LNCaP clone FGC (cell line): ENCODE data around the gene UCN3.

GRCh38 chr10:4703919-4704674 lies 121.9 kb upstream of the AKR1E2 start:
- RRBS, 2 experiments = no CpG with 5 or more reads among the region's 3 CpGs

DNA sequence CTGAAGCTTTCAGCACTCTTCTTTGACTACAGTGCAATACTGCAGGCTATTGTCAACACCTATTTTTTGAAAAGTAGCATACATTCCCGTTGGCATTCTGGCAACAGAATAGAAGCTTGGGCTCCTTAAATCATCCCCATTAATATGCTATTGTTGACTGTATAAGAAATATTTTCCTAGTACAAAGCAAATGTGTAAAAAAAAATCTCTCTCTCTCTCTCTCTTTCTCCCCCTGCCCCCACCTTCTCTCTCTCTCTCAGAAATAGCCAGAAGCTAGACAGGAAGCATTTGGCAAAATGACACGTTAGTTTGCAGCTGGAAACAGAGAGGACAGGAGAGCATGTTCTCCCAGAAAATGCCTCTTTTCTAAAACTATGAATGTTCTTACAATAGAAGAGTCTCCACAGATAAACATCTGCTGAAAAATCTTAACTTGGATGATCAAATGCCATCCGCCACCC lies 59.6 kb upstream of the AKR1E2 start:
- RRBS, 2 experiments = no CpG with 5 or more reads among the region's 3 CpGs

DNA sequence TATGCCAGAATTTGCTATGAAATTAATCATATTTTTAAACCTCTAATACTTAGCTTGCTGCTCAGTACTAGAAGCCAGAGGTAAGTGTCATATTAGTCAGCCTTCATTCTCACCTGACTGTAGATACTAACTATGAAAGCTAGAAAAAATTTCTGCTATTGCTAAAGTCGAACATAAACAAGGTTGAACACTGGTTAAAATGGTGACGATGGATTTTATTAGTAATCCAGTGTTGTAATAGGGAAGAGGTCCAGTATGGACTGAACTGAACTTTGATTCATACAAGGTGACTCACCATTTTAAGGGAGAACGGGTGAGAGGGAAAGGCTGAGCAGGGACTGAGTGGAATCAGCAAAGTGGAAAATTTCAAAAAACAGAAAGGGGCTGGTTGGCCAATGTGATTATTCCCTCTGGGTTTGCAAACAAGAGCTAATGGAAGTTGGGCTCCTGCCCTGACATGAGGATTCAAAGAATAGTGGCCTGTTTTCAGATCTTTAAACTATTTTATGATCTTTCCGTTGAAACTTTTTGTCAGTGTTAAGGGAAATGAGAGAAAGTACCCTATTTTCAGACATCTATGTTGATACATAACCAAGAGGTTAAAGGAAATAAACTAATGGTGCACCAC lies 15.5 kb upstream of the AKR1C1 start:
- RRBS, 2 experiments = no CpG with 5 or more reads among the region's 4 CpGs

DNA sequence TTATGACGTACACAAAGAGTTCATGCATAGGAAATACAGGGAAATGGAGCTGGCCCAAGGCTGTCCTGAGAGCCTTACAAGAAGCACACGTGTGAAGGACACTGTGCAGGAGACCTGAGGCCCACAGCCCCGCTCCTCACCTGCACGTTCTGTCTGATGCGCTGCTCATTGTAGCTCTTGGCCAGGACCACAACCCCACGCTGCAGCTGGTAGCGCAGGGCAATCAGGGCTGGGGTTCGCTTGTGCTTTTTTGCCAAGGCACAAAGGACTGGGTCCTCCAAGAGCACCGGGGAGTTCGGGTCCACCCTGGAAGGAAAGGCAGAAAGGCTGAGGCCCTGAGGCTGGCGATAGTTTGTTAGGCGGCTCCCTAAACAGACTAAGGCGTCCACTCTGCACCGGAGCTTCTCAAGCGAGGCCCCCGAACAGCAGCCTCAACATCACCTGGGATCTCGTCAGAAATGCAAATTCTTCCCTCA lies 8.4 kb downstream of the AKR1C2 start:
- RRBS, 2 experiments = no CpG with 5 or more reads among the region's 17 CpGs

GRCh38 chr10:4998138-4999096 lies 5.2 kb downstream of the AKR1C2 start:
- RRBS, 2 experiments = no CpG with 5 or more reads among the region's 11 CpGs

DNA sequence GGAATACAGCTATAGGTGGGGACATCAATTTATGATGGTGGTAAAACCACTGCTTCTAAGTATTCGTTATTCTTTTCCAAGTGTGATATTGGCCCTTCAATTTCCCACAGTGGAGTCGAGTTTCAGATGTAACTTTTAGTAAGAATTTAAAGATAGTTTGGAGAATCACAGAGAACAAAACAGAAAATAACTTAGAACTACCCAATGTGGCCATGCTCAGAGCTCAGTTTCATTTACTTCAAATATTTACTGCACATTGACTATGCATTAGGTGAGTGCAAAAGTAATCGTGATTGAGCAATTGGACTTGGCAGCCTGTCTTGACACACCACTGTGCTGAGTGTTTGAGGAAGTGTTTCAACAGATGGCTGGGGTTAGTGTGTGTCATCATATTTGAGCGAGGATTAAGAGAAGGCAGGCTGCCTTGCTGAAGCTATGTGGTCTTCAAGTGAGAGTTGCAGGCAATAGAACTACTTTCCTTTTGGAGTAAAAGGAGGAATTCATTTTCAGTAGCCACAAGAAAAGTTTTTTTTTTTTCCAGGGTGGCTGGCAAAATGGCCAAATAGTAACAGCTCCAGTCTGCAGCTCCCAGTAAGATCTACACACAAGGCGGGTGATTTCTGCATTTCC lies 37.4 kb downstream of the AKR1C4 start:
- RRBS, 2 experiments = no CpG with 5 or more reads among the region's 5 CpGs

GRCh38 chr10:5364689-5365277 lies at the start of gene UCN3:
TSS of gene UCN3 (plus strand) at chr10:5364966.
- RRBS, 2 experiments = 59 to 69% methylated on average over 6 of the region's 21 CpGs

DNA sequence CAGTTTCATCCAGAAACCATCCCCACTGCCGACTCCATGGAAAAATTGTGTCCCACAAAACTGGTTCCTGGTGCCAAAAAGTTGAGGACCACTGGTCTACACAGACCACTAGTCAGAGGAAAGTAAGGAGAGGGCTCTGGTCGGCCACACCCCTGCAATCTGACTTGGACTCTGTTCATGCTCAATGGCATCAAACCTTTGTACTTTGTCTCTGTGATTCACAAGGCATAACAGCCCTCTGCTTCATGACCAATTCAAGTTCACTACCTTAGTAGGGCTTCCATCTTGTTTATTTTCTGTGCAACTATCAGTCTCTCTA lies 1.8 kb downstream of the TUBAL3 start:
- RRBS, 2 experiments = no CpG with 5 or more reads among the region's 2 CpGs

GRCh38 chr10:5447103-5448219 lies 35.1 kb downstream of the NET1 start:
- RRBS, 2 experiments = no CpG with 5 or more reads among the region's 9 CpGs

- RRBS, 2 experiments = no CpG with 5 or more reads among the region's 2 CpGs
Observed at GRCh38 chr10:5448220-5448697, 35.9 kb downstream of the NET1 start.

- RRBS, 2 experiments = 93% methylated on average over 6 of the region's 22 CpGs
Observed at GRCh38 chr10:5496276-5497139, 2.9 kb downstream of the CALML5 start.

DNA sequence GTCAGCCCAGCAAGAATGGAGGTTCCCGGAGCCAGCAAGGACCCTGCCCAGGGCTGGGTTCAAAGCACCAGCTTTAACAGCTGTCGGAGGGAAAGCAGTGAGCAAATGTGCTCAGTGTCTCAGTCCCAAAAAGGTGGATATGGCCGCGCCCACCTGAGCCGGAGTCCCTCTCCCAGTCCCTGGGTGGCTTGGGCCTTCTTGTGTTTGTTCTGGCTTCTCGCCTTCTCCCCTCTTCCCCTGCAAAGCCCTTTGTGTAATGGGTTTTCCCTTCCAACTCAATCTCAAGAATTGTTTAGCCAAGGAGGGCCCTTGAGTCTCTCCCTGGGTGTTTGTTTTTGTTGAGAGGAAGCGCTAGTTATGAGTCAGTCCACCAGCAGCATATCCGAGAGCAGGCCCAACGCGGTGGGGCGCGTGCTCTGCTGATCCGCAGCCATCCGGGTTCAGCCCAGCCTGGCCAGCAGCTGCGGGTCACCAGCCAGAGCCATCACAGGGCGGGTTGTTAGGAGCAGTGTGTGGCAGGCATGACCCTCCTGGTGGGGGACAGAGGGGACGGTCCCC lies 21.1 kb downstream of the CALML3 start:
- RRBS, 2 experiments = no CpG with 5 or more reads among the region's 17 CpGs

DNA sequence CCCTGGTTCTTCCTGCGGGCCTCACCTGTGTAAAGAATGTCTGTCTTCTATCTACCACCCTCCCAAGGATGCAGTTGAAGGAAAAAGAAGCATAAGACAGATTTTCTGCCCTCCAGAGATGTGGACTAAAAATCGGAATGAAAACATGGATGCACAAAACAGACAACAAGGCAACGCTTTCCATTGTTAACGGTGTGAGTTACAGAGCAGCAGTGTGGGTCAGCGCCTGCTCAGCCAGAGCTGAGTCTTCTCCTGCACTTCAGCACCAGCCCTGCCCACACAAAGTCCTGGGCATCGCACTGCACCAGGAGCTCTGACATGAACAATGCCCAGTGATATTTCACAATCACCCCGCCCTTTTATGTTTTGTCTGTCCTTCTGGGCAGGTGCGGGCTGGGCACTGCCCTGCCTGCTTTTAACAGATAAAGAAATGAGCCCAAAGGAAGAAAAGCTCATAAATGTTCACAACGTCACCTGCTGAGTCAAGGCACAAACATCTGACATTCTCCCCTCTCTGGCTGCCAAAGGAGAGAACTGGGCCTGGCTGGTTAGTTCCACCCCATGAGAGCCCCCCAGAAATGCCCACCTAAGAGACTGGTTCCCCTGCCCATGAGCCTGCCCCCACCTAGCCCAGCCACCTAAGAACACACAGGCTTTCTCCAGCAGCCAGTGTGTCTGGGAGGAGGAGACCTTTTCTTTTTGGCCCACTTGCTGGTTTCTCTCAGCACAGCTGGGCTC lies 22.1 kb downstream of the CALML3 start:
- RRBS, 2 experiments = no CpG with 5 or more reads among the region's 9 CpGs

DNA sequence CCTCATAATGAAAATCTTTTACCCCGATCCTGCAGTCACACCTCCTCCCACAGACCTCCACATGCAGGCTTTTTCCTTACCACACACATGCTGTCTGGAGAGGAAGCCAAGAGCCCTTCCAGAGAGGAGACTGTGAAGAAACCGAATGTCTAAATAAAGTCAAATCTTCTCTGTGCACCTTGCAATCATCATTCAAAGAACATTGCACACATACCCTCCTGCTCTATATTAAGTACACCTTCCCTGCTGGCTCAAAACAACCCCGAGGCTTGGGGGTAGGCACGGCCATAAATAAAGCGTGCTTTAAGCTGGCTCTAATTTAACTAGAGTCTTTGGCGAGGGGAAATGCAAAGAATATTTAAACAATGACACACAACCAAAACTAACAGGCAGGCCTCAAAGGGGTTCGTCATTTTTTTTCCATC lies 34.9 kb downstream of the CALML3 start:
- RRBS, 2 experiments = no CpG with 5 or more reads among the region's 7 CpGs

DNA sequence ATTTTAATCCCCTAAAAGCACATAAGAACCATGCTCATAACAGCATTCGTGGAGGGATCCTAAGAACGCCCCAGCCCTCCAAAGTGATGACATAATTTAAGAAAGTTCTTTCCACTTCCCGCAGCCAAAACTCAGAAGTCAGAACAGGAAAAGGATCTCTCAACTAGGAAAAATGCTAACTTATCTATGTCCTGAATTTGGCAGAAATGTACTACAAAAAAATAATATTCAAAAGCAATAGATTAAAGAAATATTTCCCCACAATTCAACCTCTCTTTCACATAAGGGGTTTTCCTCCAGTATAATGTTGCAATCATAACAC lies 23.1 kb downstream of the ASB13 start:
- RRBS, 2 experiments = no CpG with 5 or more reads among the region's 3 CpGs

GRCh38 chr10:5692270-5693528 lies 8.1 kb downstream of the TASOR2 start:
- RRBS, 2 experiments = 93 to 100% methylated on average over 3 to 6 of the region's 55 CpGs

GRCh38 chr10:5698839-5699761 lies 14.5 kb downstream of the TASOR2 start:
- RRBS, 2 experiments = no CpG with 5 or more reads among the region's 6 CpGs

DNA sequence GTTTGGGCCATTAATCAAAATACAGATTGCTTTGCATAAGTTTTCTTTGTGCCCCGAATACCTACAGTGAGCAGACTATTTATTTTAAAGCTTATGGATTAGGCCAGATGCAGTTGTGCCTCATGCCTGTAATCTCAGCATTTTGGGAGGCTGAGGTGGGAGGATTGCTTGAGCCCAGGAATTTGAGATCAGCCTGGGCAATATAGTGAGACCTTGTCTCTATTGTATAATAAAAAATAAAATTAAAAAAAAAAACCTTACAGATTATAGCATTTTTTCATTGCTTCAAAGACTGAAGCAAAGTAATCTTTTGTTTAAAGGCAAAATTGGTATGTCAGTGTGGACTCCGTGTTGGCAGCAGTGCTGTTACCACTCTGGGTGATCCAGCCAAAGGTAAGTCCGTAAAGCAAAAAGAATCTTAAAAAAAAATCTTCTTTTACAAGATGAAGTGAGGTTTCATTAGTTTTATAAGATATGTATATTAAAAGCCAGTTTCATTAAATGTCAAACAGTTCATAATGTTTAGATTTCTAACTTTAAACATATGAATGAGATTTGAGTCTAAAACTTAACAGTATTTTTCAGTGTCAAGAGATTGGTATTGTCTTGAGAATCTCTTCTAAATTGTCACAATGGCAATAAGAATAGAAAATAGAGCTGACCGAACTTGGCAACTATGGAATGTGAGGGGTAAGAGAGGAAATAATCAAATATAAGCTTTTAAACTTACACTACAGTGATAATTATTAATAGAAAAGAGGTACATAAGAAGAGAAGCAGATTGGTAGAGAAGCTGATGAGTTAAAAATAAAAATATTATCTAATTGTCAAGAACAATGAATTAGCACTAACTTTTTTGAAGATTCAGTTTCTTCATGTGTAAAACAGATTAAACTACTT lies 29.4 kb downstream of the TASOR2 start:
- RRBS, 2 experiments = no CpG with 5 or more reads among the region's 4 CpGs

DNA sequence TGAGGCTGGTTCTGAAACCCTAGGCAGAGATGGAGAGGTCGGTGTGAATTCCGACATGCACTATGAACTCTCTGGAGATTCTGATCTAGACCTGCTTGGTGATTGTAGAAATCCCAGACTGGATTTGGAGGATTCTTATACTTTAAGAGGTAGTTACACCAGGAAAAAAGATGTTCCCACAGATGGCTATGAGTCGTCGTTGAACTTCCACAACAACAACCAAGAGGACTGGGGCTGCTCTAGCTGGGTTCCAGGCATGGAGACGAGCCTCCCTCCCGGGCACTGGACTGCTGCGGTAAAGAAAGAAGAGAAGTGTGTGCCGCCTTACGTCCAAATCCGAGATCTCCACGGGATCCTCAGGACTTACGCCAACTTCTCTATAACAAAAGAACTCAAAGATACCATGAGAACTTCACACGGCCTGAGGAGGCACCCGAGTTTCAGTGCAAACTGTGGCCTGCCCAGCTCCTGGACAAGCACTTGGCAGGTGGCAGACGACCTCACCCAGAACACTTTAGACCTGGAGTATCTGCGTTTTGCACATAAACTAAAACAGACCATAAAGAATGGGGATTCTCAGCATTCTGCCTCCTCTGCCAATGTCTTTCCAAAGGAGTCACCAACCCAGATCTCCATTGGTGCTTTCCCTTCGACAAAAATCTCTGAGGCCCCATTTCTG lies 64.3 kb downstream of the GDI2 start:
- RRBS, 2 experiments = no CpG with 5 or more reads among the region's 17 CpGs

DNA sequence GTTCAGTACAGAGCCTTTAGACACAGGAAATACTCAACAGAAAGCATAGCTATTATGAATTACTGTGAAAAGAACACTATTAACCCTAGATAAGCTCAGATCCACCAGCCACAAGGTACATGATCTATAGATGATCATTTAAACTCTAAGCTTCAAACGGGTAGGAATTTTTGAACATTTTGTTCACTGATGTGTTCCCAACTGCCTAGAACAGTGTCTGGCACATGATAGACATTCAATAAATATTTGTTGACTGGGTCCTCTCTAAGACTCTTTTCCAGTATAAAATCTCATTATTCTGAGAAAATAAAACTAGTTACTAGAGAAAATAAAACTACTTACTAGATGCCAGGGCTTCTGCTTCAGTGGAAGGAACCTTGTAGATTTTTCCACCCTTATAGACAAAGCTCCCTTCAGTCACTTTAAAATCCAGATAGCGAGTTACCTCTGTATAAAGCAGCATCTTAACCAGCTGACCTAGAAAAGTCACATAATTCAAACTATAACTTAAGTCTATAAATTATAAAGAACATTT lies 18.6 kb downstream of the GDI2 start:
- RRBS, 2 experiments = no CpG with 5 or more reads among the region's 2 CpGs